ENCODE measurements around the gene LNP1.

DNA sequence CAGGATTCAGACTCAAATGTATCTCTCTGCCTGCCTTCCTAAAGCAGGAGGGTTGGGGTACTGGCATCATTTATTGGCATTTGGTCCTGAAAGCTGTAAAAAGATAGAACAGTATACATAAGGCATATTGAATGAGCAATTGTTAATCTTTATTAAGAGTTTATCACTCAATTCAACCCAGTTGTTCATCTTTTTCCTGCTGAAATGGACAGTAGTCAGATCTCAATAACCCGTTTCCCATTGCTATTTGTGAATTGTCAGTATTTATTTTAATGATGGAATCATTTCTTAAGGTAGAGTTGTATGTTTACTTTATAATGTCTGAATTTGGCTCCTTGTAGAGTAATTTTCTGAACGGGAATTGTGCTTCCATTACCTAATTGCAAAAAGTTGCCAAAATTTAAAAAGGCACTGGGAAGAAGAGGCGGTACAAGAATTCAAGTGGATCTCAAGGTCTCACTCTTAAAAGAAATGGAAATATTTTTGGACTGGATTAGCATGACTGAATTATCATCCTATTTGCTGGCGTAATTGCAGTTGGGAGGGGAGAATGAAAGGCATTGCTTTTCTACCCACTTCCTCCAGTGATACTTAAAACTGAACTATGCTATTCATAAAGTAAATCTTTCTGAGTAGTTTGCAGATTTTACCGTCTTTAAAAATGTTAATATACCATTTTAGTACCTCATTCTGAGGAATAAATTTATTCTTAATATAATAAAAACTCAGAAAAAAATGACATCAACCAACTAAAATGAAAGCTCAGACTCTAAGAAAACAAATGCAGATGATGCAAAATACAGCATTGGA is 46.2 kb downstream of the COL8A1 start:
- PRO-cap = no peak
- RAMPAGE, long total RNA, 2 experiments = no peak in any of the 2 experiments

- PRO-cap = no peak
- RAMPAGE, long total RNA, 2 experiments = no peak in any of the 2 experiments
These were observed 53.8 kb downstream of the CMSS1 start for GRCh38 chr3:99871347-99871935.

DNA sequence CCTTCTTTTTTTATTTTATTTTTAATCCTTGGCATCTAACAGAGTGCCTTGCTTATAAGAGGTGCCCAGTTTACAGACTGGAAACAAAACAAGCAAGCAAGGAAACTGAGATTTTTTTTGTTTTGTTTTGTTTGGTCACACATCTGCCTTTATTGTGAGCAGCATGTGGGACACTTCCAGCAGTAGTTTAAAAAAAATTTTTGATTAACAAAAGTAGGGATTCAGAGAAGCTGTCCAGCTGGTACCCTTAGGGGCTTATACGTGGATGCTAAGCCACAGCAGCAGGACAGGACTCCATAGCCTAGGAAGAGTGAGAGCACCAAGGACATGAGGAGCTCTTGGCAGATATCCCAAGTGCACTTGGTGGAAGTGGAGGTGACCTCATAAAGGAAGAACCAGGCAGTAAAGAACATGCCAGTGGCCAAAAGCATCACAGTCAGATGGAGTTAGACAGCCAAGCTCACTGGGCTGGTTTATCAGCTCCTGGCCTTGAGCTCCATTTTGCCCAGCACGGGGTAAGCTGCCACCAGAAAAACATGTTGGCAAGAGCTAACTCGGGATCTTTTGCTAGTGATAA is 107.8 kb downstream of the CMSS1 start:
- PRO-cap = no peak
- RAMPAGE, long total RNA, 2 experiments = no peak in any of the 2 experiments

DNA sequence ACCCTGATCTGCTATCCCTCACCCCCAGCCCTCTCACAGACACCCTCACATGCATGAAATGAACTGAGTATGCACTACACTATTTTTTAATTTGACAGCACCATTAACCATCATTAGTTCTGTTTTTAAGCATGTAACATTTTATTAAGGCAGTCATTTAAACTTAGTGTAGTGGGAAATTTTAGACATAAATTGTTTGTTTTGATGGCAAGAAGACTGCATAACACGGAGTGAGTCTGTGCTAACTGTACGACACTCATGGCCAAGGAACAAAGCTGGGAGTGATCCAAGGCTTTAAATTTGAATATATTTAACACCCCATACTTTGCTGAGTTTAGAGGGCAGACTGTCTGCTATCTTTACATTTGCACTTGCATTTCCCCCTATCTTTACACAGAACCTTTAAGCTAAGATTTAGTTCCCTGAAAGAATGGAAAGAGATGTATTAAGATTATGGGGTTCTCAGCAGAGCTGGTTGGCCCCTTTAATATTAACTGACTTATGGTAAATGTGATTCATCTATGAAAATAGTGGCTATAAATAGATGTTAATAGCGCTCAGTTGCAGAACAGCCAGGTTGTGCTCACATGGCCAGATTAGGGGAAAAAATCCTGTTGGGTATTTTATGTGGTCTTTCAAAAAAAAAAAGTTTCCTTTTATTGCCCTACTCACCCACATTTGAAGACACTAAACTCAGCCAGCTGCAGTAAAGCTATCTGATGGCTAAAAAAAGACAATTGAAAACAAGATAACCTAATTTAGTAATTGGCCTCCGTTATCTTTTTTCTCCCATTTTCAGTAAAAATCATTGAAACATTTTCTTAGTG is 120.7 kb downstream of the CMSS1 start:
- PRO-cap = no peak
- RAMPAGE, long total RNA, 2 experiments = no peak in any of the 2 experiments

GRCh38 chr3:100073879-100074434 is 40.3 kb downstream of the FILIP1L start:
- PRO-cap = no peak
- RAMPAGE, long total RNA, 2 experiments = no peak in any of the 2 experiments

DNA sequence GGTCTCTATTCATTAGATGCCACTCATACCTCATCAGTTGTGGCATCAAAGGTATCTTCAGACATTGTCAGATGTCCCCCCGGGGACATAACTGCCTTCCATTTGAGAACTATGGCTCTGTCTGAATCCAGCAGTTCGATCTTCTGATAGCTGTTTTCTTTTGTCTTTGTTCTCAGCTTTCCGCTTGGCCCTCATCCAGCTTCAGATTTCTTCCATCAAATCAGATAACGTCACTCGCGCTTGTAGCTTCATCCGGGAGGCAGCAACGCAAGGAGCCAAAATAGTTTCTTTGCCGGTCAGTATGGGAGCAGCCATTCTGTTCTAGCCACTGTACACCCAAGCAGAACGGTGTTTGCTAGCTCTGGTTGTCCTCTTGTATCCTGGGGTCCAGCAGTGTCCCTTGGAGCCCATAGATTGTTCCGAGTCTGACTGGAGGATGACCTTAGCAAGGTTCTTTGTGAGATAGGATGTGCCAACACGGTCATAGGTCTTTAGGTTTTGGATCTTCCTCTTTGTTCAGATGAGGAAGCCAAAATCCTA is 4.4 kb downstream of the NIT2 start:
- PRO-cap = no peak
- RAMPAGE, long total RNA, 2 experiments = no peak in any of the 2 experiments

- PRO-cap = bidirectional peak, plus-strand start at chr3:100401539, minus-strand start at chr3:100401449
- RAMPAGE, long total RNA, 2 experiments = no peak in any of the 2 experiments
These were observed at the start of gene LNP1 for GRCh38 chr3:100401310-100401661. Gene LNP1 (plus strand): TSS chr3:100401539.

DNA sequence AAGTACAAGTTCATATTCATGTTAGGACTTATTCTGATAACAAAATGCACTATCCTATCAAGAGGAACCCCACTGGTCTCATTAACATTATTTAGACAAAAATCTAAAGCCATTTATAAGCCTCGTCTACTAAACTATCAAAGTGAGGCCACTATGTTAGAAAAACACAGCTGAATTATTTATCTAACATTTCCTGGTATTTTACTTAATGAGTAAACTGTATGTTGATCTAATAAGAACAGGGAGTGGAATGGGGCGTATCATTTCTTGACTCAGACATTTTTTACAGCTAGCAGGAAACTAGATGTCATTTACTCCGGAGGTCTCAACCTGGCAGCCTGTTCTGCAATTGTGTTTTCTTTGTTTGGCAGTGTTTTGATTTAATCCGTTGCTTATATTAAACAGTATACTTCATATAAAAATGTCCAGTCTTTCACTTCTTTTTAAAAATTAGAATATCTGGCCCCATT is 79.0 kb upstream of the ABI3BP start:
- PRO-cap = no peak
- RAMPAGE, long total RNA, 2 experiments = no peak in any of the 2 experiments

DNA sequence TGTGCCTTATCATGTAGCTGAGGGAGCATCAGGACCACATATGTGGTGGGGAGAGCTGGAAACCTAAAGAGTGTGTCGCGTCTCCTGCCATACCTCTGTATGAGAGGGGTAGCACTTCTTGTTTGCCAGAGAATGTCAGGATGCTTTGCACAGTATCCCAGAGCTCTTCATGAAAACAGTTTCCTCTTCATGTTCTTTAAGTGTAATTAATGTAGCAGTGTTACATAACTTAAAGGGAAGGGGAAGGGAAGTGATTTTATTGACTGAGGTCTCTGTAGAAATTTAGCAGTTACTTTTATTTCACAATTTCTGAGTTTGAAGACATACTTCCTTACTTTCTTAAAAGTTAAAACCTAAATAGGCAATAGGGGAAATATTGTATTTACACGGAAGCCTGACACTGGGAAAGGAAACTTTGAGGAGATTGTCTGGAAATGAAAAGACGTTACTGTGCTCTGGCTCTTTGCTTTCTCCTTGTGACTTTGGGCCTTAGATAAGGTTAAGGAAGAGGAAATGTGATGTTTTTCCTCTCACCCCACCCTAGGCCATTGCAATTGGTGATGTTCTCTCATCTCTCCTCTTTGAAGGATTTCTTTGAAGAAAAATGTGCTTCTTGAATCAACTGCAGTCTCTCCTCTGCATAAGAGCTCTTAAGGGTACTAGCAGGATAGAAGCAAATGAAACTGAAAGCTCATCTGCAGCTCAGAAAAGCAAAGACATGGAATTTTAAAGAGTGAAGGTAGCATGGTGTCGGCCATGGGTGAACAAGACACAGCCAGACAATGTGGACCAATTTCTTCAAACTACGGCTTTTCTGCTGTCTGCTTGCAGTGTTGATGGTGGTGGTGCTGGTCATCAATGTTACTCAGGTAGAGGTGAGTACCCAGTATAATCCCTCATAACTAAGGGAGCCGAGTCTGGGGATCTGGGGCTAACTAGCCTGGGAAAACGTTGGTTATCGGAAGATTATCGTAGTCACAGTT is 6.1 kb downstream of the NXPE3 start:
- PRO-cap = no peak
- RAMPAGE, long total RNA, 2 experiments = start-site peak on the plus strand in 1 of 2 experiments, centred at position 570 of the sequence, 13 reads per replicate

DNA sequence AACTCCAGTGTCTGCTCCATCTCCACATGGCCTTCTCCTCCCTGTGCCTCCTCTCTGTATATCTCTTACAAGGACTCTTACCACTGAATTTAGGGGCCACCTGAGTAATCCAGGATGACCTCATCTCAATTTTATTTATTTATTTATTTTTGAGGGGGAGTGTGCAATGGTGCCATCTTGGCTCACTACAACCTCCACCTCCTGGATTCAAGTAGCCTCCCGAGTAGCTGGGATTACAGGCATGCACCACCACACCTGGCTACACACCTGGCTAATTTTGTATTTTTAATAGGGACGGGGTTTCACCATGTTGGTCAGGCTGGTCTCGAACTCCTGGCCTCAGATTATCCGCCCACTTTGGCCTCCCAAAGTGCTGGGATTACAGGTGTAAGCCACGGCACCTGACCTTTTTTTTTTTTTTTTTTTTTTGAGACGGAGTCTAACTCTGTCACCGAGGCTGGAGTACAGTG is 15.2 kb downstream of the NFKBIZ start:
- PRO-cap = no peak
- RAMPAGE, long total RNA, 2 experiments = no peak in any of the 2 experiments

GRCh38 chr3:101878477-101879011 is 29.2 kb downstream of the NFKBIZ start:
- PRO-cap = no peak
- RAMPAGE, long total RNA, 2 experiments = no peak in any of the 2 experiments

DNA sequence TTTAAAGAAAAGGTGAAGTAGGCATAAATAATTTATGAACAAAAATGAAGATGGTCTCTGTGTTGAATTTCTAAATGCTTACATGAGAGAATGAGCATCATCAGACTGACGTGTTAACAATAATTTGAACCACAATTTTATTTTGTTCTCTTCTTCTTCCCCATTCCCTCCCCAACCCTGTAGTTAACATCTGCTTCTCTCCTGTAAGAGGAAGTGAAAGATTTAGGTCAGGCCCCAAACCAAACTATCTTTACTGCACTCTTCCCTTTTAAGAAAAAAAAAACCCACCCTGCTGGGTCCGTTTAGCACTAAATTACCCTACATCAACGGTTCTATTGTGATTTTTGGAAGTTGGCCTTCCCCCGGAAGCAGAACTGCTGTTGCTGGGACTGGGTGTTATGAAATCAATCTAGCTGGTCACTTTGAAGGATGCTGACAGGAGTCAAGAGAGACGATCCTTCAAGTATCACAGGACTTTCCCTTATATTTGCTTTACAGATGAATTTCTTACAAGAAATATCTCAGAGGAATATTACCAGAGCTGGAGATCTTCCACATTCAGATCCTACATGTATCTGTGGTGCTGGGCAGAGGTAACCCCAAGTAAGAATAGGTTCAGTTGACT is 49.5 kb downstream of the NFKBIZ start:
- PRO-cap = no peak
- RAMPAGE, long total RNA, 2 experiments = no peak in any of the 2 experiments

- PRO-cap = no peak
- RAMPAGE, long total RNA, 2 experiments = no peak in any of the 2 experiments
These were observed 101.3 kb downstream of the NFKBIZ start for GRCh38 chr3:101950427-101951200.

DNA sequence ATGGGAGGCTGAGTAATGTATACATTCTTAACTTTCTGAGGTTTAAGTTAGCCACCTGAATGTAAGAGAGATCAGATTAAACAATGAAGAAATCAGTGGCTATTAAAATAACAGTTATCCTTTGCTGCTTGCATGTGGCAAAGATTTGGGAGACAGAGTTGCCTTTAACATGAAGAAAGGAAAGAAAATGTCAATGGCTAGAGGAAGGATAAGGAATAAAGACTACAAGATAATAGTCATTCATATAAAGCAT is 330.0 kb downstream of the ZPLD1 start:
- PRO-cap = no peak
- RAMPAGE, long total RNA, 2 experiments = no peak in any of the 2 experiments

DNA sequence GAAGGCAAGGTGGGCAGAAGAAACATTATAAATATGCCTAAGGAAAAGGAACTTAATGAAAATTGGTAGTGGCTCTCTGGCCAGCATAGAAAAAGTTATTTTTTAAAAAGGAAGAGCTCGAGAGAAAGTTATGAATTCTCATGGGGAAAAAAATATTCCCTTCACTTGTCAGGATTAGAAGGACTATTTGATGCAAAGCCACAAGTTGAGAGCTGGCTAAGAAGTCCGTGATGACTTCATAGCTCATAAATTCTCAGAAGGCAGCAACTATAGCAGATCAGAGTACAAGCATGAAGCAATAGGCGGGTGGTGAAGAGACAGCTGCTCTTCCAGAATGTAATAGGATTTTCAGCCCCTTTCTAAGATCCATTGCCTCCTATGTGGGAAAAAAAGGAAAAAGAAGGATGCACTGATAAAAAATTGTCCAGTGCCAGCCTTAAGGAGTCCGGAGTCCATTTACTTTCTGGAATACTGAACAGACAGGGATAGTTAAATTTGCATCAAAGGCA is 929.6 kb upstream of the ALCAM start:
- PRO-cap = no peak
- RAMPAGE, long total RNA, 2 experiments = no peak in any of the 2 experiments

- PRO-cap = no peak
- RAMPAGE, long total RNA, 2 experiments = no peak in any of the 2 experiments
These were observed 818.8 kb upstream of the ALCAM start for GRCh38 chr3:104547925-104548236.

DNA sequence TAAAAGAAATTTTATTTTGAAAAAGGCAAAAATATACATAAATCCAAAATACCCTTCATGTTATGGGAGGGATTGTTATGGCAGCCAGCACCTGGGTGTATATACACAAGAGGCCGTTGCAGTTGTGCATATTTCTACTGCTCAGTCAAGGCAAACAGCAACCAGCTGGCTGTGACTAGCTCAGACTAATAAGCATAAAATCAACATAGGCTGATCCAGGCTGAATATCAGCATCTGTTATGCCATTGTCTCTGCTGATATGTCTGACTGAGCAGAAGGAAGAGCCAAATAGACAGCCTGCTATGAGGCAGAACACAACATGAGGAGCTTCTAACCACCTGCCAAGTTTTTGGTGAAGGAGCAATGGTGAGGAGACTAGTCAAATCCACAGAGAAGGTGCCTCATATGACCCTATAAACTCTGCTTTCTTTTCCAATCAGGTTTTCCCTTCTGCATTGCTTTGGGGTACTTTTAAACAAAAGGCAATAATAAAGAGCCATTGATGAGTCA is 457.5 kb upstream of the ALCAM start:
- PRO-cap = no peak
- RAMPAGE, long total RNA, 2 experiments = no peak in any of the 2 experiments

GRCh38 chr3:105439313-105440210 is 72.9 kb downstream of the ALCAM start:
- PRO-cap = no peak
- RAMPAGE, long total RNA, 2 experiments = no peak in any of the 2 experiments

DNA sequence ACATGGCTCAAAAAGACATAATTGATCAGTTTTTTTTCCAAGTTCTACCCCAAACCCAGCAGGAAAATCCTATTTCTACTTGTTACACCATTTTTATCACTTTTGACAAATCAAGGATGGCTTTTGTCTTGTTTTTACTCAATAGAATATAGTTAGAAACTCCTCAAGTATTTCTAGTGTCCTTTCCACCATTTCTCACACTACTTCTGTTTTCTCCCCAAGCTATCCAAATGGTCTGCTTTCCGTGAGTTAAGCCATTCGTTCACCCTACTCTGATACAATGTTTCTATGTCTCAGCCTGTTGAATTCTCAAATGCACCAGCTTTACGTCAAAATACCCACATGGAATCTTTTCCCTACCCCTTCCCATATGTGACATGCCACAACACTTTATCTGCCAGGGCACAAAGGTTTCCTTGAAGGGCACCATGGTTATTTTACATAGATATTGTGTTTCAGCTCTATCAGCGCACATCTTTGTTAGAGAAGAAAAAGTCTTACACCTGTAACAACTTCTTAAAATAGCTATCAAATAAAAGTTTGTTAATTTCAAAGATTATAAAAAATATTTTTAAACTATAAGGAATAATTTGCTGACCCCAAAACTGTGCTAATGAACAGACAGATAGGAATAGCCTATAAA is 84.0 kb downstream of the CBLB start:
- PRO-cap = no peak
- RAMPAGE, long total RNA, 2 experiments = no peak in any of the 2 experiments

- PRO-cap = no peak
- RAMPAGE, long total RNA, 2 experiments = no peak in any of the 2 experiments
These were observed 66.6 kb downstream of the CBLB start for GRCh38 chr3:105801867-105802921.

Measured in breast epithelium (tissue), 2 donors.